Neural cell (in vitro differentiated cells): ENCODE results near the gene ALLC.

GRCh38 chr2:3657962-3658328, at the start of gene ALLC:
TSS of gene ALLC (plus strand) at chr2:3658200.
- RAMPAGE, long total RNA = no peak

GRCh38 chr2:5409828-5410554, 282.2 kb upstream of the SOX11 start:
- RAMPAGE, long total RNA = start-site peak on the minus strand at chr2:5410174-5410197, 21 and 26 reads in 2 replicates

GRCh38 chr2:5520326-5521054, 171.7 kb upstream of the SOX11 start:
- RAMPAGE, long total RNA = no peak

- RAMPAGE, long total RNA = no peak
Observed at GRCh38 chr2:5725654-5726257, 33.6 kb downstream of the SOX11 start.

DNA sequence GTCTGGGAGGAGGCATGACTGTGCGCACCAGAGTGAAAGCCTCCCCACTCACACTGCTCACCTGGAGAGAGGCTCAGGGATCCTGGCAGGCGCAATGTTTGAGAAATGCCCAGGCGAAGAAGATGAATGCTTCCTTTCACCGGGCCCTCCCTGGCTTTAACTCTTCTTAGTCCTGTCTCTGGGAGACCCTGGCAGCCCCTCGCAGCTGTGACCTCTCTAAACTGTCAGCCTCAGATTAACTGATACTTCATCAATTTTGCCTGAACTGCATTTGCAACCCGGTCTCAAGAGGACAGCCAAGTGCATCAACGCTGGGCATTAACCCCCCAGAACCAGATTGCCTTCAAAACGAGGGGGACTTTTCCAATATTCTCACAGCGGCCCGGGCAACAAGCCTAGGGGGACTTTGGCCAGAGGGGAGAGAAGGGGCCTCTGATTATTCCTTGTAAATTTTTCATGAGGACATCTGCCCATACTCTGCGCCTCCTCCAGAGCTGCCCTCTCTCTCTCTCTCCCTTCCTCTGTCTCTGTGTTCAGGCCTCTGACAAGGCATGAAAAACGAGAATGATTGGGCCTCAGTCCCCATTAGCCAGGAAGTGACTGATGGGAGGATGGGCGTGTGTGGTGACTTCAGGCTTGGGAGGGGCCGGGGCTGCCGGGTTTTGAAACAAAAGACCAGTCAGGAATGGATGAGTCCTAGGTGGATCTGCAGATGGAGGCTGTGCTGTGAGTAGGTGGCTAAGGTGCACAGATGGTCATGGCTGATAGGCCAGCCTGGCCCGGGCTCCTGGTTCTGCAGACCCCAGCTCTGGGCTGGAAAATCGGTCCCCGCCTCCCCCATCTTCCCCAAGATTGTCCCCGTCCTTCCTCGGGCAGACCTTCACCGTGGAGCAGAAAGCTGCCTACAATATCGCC, 93.6 kb downstream of the CMPK2 start:
- RAMPAGE, long total RNA = no peak

- RAMPAGE, long total RNA = no peak
Observed at GRCh38 chr2:6866165-6866408, 380 bp upstream of the CMPK2 start.

- RAMPAGE, long total RNA = no peak
Observed at GRCh38 chr2:6880216-6880973, 2.8 kb downstream of the RSAD2 start.

- RAMPAGE, long total RNA = no peak
Observed at GRCh38 chr2:6917727-6918390, 647 bp downstream of the RNF144A start.

DNA sequence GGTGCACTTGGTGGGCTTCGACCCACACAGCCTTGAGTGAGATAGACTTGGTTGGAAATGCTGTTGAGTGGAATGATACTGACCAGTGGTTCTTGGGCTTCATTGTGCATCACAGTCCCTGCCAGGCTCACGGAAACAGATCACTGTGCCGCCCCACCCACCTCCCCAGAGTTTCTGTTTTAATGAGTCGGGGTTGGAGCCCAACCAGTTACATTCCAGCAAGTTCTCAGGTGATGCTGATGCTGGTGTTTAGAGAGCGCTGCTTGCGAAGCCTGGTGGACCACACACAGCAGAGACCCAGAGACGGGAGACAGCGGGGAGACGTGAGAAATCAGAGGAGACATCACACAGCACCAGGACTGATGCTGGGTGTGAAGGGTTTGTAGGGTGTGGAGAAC, 74.9 kb downstream of the RNF144A start:
- RAMPAGE, long total RNA = no peak

- RAMPAGE, long total RNA = no peak
Observed at GRCh38 chr2:7064083-7064887, 147.1 kb downstream of the RNF144A start.

DNA sequence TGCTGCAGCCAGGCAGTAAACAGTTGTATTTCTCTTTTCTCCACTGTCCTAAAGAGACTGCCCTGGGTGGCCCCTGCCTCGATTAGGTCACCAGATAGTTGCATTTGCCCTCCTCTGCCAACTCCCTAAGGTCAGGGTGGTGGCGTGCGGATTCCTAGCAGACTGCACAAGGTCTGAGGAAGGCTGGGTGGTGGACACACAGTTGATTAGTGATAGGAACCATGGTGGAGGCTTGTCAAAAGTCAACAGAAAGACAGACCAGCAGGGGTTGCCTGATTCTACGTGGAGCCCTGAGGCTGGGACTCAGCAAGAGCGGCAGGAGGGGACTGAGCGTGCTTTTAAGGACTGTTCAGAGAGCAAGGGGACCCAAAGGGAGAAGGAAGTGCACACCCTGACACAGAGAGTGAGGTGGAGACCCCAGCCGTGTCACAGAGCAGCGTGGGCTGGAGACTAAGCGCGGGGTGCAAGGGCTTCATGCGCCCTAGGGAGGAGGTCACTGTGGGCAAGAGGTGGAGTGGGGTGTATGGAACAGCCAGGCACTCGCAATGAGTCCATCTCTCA, 513.2 kb downstream of the RNF144A start:
- RAMPAGE, long total RNA = no peak

DNA sequence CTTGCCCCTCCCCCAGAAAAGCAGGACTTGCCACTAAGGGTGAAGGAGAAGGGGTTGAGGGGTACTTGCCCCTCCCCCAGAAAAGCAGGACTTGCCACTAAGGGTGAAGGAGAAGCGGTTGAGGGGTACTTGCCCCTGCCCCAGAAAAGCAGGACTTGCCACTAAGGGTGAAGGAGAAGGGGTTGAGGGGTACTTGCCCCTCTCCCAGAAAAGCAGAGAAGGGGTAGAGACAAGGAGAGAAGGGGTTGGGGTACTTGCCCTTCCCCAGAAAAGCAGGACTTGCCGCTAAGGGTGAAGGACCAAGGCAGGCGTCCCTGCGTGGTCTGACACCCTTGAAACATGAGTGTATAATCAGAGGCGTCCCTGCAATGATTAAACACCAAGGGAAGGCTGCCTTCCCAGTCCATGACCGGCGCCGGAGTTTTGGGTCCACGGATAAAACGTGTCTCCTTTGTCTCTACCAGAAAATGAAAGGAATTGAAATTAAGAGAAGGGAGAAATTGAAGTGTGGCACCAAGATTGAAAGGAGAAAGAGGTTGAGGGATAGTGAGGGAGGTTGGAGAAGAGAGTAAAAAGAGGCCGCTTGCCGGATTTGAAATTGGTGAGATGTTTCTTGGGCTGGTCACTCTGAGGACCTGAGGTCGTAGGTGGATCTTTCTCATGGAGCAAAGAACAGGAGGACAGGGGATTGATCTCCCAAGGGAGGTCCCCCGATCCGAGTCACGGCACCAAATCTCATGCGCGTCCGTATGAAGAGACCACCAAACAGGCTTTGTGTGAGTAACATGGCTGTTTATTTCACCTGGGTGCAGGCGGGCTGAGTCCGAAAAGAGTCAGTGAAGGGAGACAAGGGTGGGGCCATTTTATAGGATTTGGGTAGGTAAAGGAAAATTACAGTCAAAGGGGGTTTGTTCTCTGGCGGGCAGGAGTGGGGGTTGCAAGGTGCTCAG, 803.9 kb upstream of the ID2 start:
- RAMPAGE, long total RNA = no peak

- RAMPAGE, long total RNA = no peak
Observed at GRCh38 chr2:8122592-8123052, 559.2 kb upstream of the ID2 start.

- RAMPAGE, long total RNA = no peak
Observed at GRCh38 chr2:8535684-8536353, 146.0 kb upstream of the ID2 start.

DNA sequence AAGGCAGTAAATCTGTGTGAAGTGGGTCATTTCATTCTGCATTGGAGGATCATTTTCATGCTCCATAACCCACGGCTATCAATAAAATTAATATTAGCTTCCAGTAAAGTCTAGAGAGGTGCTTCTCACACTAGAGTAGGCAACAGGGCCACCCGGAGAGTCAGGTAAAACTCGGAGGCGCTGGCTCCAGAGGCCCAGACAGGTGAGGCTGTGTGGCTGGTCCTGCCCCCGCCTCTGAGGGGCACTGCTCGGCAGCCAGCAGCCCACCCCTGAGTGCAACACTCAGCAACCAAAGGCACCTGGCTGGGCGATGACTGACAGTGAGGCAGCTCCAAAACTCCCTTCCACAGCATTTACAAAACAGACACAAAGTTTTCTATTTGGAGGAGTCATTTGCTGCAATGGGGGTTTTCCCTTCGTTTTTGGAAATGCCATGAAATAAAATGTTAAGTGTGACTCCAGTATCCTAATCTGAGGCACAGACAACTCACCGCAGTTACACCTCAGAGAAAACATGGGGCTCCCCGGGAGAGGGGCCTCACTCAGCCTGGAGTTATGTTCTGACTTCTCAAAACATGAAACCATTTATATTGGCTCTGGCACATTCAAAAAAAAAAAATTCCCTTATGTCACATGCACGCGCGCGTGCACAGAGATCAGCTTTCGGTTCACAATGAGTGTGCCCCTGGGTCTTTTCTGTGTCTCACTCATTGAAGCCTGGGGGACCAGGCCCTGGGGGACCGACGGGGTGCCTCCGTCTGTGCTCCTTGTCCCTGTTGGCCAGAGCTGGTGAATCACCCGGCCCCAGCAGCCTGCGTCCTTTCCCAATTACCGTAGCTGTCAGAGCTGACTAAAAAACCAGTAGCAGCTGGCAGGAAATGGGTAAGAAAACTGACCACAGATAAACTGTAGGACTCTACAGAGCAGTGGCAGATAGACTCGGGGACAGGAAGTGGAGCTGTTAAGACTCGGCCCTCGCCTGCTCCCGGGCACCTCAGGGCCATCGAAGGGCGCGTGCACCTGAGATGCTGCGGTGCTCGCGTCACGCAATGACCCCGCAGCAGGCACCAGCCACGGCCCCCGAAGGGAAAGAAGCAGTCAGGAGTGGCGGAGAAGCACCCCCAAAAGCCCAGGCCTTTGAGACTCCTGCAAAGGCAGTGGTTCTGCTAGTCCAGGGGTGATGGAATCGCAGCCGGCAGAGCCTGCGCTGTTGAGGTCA, 138.5 kb upstream of the ID2 start:
- RAMPAGE, long total RNA = no peak

- RAMPAGE, long total RNA = no peak
Observed at GRCh38 chr2:8626920-8627573, 54.8 kb upstream of the ID2 start.

- RAMPAGE, long total RNA = no peak
Observed at GRCh38 chr2:8628099-8628789, 53.6 kb upstream of the ID2 start.

- RAMPAGE, long total RNA = no peak
Observed at GRCh38 chr2:8659082-8659964, 22.5 kb upstream of the ID2 start.

DNA sequence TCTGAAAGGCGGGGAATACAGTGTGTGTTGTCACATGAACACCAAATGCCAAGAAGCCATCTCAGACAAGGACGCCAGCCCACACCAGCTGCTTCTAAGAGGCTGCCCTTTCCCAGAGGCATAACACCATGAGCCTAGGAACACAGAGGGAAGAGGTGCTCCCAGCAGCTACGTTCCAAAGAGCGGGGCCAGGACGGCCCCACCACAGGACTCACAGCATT, 20.2 kb upstream of the ID2 start:
- RAMPAGE, long total RNA = no peak

- RAMPAGE, long total RNA = no peak
Observed at GRCh38 chr2:8982502-8983105, 20.9 kb downstream of the MBOAT2 start.